Ishikawa (cell line): Measurements from ENCODE around the genes KLF2 and MED26.

- RRBS = no CpG with 5 or more reads among the region's 2 CpGs
Observed at GRCh38 chr19:15732399-15732901, 4.6 kb downstream of the OR10H2 start.

DNA sequence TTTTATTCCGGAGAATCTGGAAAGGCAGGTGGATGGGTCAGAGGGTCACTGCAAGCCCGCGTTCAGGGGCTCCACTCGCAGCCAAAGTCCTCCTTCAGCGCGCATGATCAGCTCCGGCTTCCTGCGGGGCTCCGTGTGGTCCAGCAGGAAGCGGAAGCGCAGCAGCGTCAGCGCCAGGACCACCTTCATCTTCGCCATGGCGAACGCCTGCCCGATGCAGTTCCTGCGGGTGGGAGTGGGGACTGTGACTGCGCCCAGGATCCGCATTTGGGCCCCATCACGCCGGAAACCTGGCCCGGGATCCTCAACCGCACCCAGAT is 22.4 kb downstream of the OR10H3 start:
- RRBS = 8% methylated on average over 4 of the region's 24 CpGs

- RRBS = no CpG with 5 or more reads among the region's 3 CpGs
Observed at GRCh38 chr19:15862404-15862683, 35.5 kb downstream of the CYP4F2 start.

DNA sequence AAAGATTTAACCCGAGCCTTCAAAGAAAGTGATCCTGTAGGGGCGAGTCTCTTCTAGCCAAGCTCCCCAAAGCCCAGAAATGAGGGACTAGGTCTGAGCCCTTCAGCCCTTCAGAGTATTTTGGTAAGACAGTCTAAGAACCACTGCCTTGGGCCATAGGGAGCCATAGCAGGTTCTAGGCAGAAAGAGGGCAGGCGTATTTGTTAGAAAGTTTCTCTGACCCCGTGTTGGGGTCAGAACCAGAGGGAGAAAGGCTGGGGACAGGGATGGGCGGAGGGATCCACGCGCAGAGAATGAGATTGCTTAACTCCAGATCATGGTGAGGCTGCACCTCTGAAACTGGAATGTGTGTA is 928 bp upstream of the TPM4 start:
- RRBS = no CpG with 5 or more reads among the region's 7 CpGs

DNA sequence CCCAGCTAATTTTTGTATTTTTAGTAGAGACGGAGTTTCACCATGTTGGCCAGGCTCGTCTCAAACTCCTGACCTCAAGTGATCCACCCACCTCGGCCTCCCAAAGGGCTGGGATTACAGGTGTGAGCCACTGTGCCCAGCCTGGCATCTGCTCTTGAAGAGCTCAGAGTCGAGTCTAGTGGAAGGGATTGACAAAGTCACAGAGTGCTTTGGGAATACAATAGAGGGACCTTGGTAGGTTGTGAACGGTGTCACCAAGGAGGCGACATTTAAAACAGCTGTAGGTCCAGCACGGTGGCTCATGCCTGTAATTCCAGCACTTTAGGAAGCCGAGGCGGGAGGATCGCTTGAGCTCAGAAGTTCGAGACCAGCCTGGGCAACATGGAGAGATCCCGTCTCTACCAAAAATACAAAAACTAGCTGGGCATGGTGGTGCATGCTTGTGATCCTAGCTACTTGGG is 14.9 kb downstream of the TPM4 start:
- RRBS = no CpG with 5 or more reads among the region's 12 CpGs

DNA sequence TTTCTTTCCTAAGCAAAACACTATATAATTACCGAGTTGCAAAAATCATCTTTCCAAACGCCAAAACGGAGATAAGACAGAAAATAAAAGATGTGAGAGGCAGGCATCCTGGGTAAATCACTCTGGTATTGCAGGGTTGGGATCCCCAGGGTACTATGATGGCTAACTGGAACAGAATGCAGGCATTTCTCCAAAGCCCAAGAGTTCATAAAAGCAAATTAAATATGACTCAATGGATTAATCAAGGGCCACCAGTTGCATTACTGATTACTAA is 694 bp upstream of the AP1M1 start:
- RRBS = no CpG with 5 or more reads among the region's 3 CpGs

DNA sequence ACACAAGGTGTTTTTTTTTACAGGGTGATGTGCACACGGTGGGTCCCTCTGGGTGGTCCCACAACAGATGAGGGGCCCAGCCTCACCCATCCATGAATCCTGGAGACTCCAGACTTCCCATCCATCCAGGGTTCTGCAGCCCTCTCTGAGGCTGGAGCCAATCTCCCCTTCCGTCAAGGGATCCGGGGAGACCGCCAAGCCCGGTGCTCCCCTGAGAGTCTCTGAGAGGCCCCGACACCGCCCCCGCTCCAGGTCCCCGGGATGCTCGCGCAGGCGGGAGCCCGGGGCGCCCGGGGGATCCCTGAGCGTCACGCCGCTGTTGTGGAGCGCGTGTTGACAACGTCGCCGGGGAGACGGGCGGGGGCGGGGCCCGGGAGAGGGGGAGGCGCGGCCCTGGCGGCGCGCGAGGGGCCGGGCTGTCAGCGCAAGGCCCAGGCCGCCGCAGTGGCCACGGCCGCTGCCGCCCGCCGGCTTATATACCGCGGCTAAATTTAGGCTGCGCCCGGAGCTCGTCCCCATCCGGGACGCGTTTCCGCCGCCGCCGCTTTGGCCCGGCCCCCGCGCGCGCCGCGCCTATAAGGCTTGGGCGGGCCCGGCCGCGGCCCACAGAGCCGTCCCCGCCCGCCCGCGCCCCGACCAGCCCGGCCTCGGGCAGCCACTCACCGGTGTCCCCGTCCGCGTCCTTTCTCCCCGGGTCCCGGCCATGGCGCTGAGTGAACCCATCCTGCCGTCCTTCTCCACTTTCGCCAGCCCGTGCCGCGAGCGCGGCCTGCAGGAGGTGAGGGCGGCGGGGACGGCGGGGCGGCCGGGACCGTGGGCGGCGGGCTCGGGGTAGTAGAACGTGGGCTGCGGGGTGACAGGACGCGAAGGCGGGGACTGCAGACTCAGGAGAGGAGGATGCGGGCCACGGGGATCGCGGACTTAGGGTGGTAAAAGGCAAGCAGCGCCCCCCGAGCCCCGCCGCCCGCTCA is at the start of gene KLF2:
KLF2 (plus strand) TSS at position 606 of the 971 bp plus-strand sequence.
- RRBS = 2% methylated on average over 57 of the region's 111 CpGs

GRCh38 chr19:16326275-16326829 is 1.7 kb downstream of the KLF2 start:
- RRBS = 71% methylated on average over 10 of the region's 27 CpGs

DNA sequence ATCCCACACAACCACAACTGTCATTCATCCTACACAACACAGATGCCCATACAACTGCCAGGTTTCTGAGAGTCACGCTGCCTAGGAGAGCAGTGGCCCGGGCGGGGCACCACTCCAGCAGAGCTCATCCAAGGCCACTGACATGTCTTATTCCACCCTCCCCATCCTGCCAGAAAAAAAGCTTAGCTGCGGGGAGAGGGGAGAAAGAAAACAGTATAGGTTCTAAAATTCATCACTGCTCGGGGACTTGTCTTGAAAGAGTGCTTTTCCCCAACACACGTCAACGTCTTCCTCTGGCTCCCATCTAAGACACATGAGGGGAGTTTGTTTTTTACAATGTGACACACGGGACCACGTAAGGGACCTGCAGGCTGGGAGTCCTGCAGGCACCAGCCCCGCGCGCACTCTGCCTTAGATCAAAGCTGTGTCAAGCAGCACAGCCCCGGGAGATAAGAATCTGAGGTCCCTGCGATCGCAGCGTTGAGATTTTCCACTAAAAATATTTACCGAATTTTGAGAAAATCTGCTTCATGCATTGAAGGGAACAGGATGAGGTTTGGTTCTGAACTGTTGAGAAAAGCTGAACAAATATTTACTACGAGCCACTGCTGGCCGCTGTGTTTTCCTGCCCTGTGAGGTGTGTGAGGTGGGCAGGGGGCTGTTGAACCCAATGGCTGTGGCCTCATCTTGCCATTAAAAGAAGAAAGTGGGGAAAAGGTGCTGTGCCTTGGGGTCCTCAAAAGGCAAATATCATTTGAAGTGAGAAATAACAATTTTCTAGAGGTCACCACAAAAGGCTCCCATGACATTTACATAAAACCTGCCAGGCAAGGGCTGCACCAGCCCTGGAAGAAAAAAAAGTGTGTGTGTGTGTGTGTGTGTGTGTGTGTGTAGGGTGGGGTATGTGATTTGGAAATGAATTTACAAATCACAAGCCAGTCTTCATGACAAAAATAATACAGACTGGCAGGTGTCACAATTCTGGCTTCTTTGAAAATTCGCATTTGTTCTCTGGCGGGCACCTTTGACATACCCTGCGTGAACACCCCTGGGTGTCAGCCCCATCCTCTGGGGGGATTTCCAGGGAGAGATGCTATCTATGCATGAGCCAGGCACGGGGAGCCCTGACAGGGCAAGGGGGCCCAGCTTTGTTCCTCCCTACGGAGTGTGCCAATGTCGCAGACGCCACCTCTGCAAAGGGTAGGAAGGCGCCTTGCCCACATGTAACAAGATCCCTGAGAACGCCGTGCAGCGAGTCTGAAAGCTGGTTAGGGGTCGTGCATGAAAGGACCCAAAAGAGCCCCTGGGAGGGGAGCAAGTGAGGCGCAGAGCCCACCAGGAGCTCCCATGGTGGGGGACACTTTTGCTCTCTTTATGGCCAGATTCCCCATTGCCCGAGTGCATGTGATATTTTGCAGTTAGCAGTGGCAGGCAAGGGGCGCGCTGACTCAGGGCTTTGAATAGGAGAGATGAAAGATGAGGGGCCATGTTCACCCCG is 44.7 kb downstream of the KLF2 start:
- RRBS = no CpG with 5 or more reads among the region's 36 CpGs

DNA sequence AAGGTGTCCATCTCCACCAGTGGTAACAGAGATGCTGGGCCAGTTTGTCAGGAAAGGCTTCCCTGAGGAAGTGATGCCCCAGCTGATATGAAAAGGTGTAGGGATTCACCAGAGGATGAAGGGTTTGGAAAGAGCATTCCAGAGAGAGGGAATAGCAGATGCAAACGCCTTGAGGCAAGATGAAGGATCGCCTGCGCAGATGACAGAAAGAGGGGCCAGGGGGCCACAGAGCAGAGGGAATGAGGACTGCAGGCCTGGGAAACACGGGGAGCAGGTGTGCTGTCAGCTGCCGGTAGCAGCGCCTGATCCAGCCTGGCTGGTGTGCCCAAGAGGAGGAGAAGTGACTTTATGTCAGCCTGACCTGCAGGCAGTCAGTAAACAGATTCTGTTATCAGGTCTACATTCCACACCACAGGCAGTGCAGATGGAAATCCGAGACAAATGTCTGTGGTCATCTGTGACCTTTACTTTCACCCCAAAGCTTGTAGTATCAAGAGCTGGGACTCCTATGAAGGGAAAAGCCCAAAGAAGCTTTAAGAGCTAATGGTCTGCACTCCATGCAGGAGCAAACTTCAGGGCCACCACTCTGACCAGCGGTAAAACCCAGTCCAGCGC is 7.9 kb downstream of the EPS15L1 start:
- RRBS = no CpG with 5 or more reads among the region's 9 CpGs

DNA sequence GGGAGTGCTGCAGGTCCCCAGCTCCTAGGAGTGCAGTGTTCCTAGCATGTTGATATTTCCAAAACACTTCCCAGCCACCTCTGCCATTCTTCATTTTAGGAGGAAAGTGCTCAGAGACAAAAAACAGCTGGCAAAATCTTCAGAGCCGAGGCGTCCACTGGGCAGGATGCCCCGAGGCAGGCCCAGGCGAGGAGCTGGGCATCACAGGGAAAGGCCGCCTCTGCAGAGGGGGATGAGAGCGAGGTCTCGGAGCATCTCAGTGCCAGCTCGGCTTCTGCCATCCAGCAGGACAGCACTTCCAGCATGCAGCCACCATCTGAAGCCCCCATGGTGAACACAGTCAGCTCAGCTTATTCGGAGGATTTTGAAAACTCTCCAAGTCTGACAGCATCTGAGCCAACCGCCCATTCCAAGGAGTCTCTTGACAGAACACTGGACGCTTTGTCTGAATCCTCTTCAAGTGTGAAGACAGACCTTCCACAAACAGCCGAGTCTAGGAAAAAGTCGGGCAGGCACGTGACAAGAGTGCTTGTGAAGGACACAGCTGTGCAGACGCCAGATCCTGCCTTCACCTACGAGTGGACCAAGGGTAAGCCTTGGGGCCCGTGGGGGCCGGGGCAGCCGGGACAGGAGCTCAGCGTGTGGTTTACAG is 13.3 kb downstream of the C19orf44 start:
- RRBS = no CpG with 5 or more reads among the region's 20 CpGs

DNA sequence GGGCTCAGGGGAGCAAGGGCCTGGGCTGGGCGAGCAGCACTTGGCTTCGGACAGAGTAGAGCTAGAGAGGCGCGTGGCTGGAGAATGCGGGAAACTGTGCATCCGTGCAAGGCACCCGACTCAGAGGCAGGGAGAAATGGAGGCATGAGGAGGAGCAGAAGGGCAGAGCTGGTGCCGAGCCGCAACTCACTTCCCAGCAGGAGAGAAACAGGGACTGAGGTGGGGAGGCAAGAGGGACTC is 10.8 kb downstream of the CHERP start:
- RRBS = no CpG with 5 or more reads among the region's 9 CpGs

GRCh38 chr19:16568018-16568265 is 4.3 kb downstream of the SLC35E1 start:
- RRBS = no CpG with 5 or more reads among the region's 9 CpGs

DNA sequence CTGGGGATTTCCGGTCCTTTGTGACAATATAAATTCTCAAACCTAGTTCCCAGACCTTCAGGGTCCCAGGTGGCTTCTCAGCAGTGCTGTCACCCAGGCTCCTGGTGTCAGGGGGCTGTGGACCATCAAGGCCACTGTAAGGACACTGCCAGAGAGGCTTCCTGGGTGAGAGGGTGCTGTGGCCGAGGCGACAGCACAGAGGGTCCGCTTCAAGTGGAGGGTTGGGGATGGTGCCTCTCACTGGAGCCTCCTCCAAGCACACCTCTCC is 5.5 kb upstream of the SLC35E1 start:
- RRBS = no CpG with 5 or more reads among the region's 4 CpGs

- RRBS = 96% methylated on average over 3 of the region's 19 CpGs
Observed at GRCh38 chr19:16585598-16586592, 13.7 kb upstream of the SLC35E1 start.

DNA sequence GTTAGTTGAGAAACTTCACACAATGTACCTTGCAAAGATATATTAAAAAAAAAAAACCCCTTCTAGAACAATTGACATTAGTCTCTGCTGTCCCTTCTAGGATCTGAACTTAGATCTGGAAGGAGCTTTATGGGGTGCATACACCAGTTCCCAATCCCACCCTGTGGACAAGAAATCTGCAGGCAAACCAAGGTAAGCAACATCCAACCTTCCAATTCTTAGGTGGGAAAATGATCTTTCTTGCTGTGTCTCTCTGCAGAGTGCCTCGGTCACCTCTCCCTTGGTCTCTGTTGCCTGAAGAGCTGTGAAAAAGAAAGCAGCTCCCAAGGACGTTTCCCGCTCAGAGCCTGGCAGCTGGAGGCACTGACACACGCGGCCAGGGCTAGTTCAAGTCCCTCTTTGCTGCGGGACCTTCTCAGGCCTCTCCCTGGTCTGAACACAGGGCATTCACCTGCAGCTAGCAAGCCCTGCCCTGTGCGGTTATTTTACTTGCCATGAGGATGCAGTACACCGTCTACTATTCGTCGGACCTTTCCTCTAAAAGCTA is 3.9 kb downstream of the MED26 start:
- RRBS = no CpG with 5 or more reads among the region's 10 CpGs

GRCh38 chr19:16627615-16628320 is at the start of gene MED26:
TSS of gene MED26 (minus strand) at chr19:16628204.
- RRBS = 2% methylated on average over 42 of the region's 88 CpGs

- RRBS = 90% methylated on average over 11 of the region's 33 CpGs
Observed at GRCh38 chr19:16869354-16870035, 19.3 kb upstream of the F2RL3 start.

- RRBS = 2% methylated on average over 3 of the region's 20 CpGs
Observed at GRCh38 chr19:16889363-16889861, 613 bp downstream of the F2RL3 start.

GRCh38 chr19:16889862-16890950 is 1.4 kb downstream of the F2RL3 start:
- RRBS = 17% methylated on average over 21 of the region's 66 CpGs